Colonic mucosa (tissue), 1 donor: Measurements from ENCODE around the genes TRIM47, CDK3 and RHBDF2.

DNA sequence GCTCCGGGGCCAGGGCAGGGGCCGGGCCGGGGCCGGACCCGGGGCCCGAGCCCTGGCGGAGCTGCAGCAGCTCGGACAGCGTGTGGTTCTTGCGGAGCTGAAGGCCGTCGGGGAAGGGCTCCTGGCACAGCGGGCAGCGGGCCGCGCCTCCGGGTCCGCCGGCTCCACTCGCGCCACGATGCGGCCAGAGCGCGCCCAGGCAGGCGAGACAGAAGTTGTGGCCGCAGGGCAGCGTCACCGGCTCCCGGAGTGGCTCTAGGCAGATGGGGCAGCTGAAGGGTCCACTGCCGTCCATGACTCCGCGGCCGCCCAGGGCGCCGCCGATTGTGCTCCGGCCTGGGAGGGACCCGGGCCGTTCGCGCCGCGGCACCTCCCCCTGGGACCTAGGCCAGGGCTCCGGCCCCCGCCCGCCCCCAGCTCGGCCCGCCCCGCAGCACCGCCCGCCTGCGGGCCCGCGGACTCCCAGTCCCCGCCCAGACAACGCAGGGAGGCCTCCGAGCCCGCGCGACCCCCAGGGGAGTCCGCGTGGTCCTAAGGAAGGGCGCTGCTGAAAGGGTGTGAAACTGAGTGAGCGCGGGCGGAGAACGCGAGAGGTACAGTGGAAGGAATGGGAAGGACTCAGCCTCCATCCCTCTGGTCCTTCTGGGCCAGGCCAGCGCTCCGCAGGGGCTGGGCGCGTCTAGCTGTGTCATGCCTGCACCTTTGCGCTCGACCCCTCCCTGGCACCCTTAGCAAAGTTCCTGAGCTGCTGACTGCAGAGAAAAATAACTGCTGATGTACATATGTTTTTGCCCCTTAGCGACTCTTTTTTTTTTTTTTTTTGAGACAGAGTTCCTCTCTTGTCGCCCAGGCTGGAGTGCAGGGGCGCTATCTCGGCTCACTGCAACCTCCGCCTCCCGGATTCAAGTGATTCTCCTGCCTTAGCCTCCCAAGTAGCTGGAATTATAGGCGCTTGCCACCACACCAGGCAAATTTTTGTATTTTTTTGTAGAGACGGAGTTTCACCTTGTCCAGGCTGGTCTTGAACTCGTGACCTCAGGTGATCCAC is at the start of gene TRIM47:
TRIM47 (minus strand) TSS at position 328 of the 1,048 bp plus-strand sequence.
- PRO-cap, result bidirectional peak, plus-strand start at position 476 of the sequence, minus-strand start at position 326 of the sequence; unidirectional peak, minus-strand start at position 704 of the sequence

- PRO-cap, result no peak
Measured at GRCh38 chr17:75910589-75911110, 6.0 kb upstream of the MRPL38 start.

DNA sequence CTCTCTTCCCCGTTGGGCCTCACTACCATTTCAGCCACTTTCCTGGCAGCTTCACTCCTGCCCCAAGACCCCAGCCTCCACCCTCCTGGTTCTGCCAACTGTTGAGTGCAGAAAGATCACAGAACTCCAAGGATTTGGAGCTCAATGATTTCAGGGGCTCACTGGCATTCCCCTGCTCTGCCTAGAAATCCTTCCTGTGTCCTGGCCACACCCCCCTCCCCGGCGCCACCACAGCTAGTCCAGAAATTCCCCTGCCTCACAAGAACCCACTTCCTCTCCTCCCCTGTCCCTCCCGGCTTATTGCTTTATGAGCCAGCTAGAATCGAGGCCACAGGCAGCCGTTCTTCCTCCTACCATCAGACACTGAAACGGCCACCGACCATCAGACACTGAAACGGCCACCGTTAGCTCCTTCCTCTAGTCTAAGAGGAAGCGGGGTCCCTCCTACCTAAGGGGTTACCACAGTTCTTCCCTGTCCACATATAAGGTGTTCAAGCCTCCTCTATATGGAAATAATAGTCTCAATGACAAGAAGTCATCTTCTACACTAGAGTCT is 3.4 kb upstream of the CDK3 start:
- PRO-cap, result bidirectional peak, plus-strand start at position 359 of the sequence, minus-strand start at position 183 of the sequence

DNA sequence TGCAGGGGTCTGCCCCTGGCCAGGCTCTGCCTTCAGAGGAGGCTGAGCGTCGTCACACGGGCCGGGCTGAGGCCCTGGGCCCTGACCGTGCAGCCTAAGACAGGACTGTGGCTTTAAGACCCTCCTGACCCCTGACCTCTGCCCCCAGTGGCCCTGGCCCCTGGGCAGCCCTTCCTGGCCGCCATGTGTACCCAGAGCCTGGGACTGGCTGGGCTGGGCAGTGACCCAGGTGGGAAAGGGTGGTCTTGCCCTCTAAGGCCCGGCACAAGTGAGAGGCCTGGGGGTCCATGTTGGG is at the start of gene CDK3:
CDK3 (plus strand) TSS at position 117 of the 295 bp plus-strand sequence.
- PRO-cap, result no peak

GRCh38 chr17:76053339-76053884 is 18.9 kb downstream of the SRP68 start:
- PRO-cap, result no peak

DNA sequence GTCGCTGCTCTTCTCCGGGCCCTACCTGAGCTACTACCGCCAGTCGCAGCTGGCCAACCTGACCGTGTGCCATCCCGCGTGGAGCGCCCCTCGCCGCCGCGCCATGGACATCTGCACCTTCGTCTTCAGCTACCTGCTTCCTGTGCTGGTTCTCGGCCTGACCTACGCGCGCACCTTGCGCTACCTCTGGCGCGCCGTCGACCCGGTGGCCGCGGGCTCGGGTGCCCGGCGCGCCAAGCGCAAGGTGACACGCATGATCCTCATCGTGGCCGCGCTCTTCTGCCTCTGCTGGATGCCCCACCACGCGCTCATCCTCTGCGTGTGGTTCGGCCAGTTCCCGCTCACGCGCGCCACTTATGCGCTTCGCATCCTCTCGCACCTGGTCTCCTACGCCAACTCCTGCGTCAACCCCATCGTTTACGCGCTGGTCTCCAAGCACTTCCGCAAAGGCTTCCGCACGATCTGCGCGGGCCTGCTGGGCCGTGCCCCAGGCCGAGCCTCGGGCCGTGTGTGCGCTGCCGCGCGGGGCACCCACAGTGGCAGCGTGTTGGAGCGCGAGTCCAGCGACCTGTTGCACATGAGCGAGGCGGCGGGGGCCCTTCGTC is 2.2 kb upstream of the ZACN start:
- PRO-cap, result bidirectional peak, plus-strand start at position 456 of the sequence, minus-strand start at position 328 of the sequence

- PRO-cap, result no peak
Measured at GRCh38 chr17:76182021-76182601, 41.1 kb upstream of the FOXJ1 start.

- PRO-cap, result no peak
Measured at GRCh38 chr17:76193508-76193915, 46.8 kb downstream of the RNF157 start.

- PRO-cap, result no peak
Measured at GRCh38 chr17:76255545-76255946, 9.6 kb upstream of the UBALD2 start.

GRCh38 chr17:76256606-76257169 is 8.5 kb upstream of the UBALD2 start:
- PRO-cap, result unidirectional peak, minus-strand start at chr17:76256921

GRCh38 chr17:76274238-76274870 is 9.2 kb downstream of the UBALD2 start:
- PRO-cap, result no peak

GRCh38 chr17:76350501-76350896 is 3.2 kb downstream of the PRPSAP1 start:
- PRO-cap, result no peak

DNA sequence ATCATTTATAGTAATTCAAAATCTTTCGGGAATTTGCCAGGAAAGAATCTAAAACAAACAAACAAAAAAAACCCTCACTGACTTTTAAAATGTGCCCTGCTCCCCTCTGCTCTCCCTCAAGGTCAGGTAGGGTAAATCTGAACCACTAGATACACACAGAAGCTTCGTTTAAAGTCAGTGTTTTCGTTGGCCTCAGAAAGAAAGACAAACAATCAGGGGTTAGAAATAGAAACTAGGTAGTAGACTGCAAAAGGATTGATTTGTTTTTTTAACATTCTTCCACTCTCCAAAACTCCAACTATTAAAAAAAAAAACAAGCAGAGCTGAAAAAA is 2.0 kb downstream of the PRPSAP1 start:
- PRO-cap, result no peak

GRCh38 chr17:76444789-76445238 is 8.1 kb downstream of the UBE2O start:
- PRO-cap, result no peak

- PRO-cap, result no peak
Measured at GRCh38 chr17:76493626-76494484, 7.4 kb downstream of the RHBDF2 start.

- PRO-cap, result bidirectional peak, plus-strand start at chr17:76498305, minus-strand start at chr17:76498224
Measured at GRCh38 chr17:76497758-76498776, 3.2 kb downstream of the RHBDF2 start.

DNA sequence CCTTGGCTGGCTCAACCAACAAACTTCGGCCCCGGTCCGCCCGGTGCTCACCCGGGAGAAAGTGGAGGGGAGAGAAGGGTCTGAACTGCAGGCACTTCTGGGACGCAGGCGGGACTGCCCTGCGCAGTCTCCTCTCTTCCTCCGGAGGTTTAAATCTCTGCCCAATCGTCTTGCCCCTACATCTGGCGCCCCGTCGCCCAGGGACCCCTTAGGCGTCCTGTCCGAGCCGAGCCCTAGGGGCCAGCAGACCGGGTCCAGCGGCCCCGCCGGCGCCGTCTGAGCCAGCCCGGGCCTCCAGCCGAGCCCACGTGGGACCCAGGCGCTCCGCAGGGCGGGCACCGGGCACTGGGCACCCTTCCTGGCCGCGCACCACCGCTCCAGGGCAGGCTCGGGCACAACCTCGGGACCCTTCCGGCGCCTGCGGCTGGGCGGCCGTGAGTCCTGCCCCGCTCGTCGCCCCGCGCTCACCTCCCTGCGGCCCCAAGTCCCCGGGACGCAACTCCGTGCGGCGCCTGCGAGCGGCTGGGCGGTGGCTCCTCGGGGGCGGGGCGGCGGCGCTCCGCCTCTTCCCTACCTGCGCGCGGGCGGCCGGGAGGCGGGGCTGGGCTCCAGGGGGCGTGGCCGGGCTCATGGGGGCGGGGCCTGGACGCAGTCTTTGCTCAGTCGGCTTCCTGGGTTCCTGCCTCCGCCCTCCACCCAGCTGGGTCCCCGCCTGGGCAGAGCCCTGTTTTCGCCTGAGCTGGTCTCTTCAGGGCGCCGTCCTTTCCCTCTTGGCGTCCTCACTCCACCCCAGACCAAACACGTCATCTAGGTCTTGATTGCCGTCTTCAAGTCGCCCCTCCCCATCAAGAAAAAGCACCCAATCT is at the start of gene RHBDF2:
RHBDF2 (minus strand) TSS at position 539 of the 866 bp plus-strand sequence.
- PRO-cap, result unidirectional peak, minus-strand start at position 99 of the sequence; unidirectional peak, minus-strand start at position 278 of the sequence; bidirectional peak, plus-strand start at position 662 of the sequence, minus-strand start at position 466 of the sequence

- PRO-cap, result no peak
Measured at GRCh38 chr17:76519357-76519823, 18.1 kb downstream of the CYGB start.

- PRO-cap, result bidirectional peak, plus-strand start at chr17:76527850, minus-strand start at chr17:76527720
Measured at GRCh38 chr17:76527463-76528506, 9.7 kb downstream of the CYGB start.

DNA sequence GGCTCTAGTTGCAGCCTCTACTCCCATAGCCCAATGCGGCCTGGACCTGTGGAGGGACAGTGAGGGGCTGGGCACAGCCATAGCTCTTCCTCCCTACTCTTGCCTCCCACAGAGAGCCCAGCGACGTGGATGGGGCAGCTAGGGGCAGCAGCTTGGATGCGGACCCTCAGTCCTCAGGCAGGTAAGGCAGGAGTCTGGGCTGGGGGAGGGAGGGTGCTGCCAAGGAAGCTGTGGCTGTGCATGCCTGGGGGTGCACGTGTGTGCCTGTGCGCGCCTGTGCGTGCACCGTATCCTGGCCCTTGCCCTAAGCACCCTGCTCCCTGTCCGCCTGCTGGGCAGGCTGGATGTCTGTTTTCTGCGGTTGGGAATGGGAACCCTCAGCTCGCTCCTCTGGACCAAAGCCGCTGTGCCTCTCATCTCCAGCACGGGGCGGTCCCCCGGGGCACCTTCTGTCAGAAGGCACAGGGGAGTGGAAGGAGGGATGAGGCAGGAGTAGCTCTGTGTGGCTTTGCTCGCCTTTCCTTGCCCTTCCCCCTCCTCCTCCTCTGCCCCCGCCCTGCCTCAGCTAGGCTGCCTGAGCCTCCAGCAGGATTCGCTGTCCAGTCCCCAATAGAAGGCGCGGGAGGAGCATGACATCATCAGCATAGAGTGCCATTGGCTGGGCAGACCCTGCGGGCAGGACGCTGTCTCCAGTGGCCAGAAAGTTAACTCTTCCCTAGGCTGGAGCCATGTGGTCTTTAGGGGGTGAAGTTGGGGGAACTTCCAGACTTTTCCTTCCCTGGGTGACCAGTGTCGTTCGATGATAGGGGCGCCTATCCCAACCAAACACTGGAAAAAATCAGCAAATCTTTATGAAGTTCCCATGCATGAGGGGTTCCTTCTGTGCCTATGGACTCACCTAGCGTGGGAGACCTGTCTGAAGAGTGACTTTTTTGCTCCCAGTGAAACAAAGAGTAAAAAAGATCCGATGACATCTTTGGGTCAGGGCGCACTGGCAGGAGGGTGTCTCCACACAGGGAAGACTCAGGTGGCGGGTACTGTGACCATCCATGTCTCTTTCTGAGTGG is 882 bp downstream of the PRCD start:
- PRO-cap, result unidirectional peak, minus-strand start at position 543 of the sequence